H1 (cell line): ENCODE measurements around the genes MARCHF8 and GPRIN2.

DNA sequence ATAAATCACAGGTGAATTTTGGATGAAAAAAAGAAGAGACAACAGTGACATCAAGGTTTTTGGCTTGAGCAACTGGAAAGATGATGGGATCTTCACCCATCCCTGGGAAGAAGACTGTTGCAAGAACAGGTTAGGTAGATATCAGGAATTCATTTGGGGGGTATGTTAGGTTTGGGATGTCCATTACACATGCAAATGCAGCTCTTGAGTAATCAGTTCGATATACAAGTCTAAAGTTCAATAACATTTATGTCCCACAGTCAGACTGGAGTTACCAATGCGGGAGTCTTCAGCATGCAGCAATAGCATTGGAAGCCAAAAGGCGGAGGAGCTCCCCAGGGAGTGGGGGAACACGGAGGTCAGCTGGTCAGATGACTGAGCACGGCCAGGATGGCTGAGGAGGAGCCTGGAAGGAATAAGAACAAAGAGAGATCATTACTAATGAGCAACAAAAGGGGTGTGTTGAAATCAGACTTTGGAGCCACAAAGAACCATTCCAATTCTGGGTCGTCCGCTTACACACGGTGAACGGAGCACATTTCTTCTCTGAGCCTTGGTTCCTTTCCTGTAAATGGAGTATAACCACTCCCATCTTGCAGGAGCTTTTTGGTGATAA lies 604 bp upstream of the ZNF22 start:
- RRBS = no CpG with 5 or more reads among the region's 9 CpGs
CAGE:
- cytosol, long polyA plus RNA = no peak
- long polyA plus RNA = no peak
- nucleus, long polyA plus RNA = no peak

DNA sequence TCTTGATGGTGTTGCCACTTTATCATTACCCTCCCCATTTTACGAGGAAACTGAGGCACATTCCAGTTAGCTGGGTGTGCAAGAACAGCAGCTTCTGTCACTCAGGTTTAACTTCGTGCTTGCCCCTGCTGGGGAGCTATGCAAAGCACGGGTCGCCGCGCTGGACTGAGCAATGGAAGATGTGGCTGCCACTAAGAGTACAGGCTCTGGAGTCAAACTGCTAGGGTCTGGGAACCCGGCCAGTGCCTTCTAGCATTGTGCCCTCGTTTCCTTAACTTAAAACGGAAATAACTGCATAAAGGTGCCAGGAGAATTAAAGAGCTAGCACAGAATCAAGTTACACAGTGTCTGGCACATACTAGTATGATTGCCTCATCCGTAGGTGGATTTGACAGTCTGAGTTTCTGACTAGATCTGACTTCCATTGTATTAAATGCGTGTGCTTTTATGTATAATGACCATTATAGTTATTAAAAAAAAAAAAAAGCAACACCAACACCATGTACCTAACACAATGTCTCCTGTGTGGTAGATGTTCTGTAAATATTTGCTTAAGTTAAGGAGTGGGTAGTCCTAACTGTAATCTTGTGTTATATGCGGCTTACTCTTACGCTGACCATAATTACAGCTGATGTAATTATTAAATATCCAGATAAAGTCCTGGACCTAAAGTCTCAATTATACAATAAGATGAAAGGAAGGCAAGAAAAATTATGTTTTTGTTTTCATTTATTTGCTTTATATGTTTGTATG lies 865 bp downstream of the ZNF22 start:
- RRBS = no CpG with 5 or more reads among the region's 13 CpGs
CAGE:
- cytosol, long polyA plus RNA = no peak
- long polyA plus RNA = no peak
- nucleus, long polyA plus RNA = no peak

DNA sequence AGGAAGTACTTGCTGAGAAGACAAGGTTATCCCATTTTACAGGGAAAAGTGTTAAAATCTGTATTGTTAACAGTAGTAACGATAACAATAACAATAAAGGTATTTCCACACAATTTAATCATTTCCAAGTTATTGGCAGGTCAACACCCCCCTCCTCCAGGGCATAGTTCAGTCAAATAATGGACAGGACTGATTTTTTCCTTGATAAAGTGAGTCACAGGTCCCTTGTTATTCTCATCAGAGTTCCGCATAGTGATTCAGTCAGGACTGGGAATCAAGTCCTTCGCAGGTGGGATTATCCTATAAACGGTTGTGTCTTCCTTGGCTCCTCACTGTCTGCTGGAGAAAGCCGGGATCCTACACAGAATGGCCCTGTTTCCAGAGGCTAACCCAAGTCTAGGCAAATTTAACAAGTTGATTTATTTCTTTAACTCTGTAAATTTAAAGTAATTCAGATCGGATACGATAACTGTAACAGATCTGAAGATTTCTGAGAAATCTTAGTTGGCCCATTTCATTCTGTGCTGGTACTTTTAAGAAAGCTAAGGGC lies 2.6 kb downstream of the ALOX5 start:
- RRBS = no CpG with 5 or more reads among the region's 7 CpGs
CAGE:
- cytosol, long polyA plus RNA = no peak
- long polyA plus RNA = no peak
- nucleus, long polyA plus RNA = no peak

GRCh38 chr10:45446603-45446905 lies 72.5 kb downstream of the ALOX5 start:
- RRBS = no CpG with 5 or more reads among the region's 6 CpGs
CAGE:
- cytosol, long polyA plus RNA = no peak
- long polyA plus RNA = no peak
- nucleus, long polyA plus RNA = no peak

- RRBS = no CpG with 5 or more reads among the region's 3 CpGs
CAGE:
- cytosol, long polyA plus RNA = no peak
- long polyA plus RNA = no peak
- nucleus, long polyA plus RNA = no peak
Measured at GRCh38 chr10:45535195-45535593, at the start of gene MARCHF8. Gene MARCHF8 (minus strand): TSS chr10:45535371.

GRCh38 chr10:45974099-45974422 lies 1.8 kb downstream of the TIMM23 start:
- RRBS = no CpG with 5 or more reads among the region's 3 CpGs
CAGE:
- cytosol, long polyA plus RNA = no peak
- long polyA plus RNA = no peak
- nucleus, long polyA plus RNA = no peak

GRCh38 chr10:46031998-46032374 lies 1.6 kb upstream of the NCOA4 start:
- RRBS = no CpG with 5 or more reads among the region's 1 CpG
CAGE:
- cytosol, long polyA plus RNA = no peak
- long polyA plus RNA = no peak
- nucleus, long polyA plus RNA = no peak

- RRBS = 1% methylated on average over 48 of the region's 79 CpGs
CAGE:
- cytosol, long polyA plus RNA = no peak
- long polyA plus RNA = no peak
- nucleus, long polyA plus RNA = start-site peak on the minus strand at chr10:46556094-46556165, 57 reads
Measured at GRCh38 chr10:46556069-46556907, at the start of gene GPRIN2. Gene GPRIN2 (minus strand): TSS chr10:46556658.

- RRBS = no CpG with 5 or more reads among the region's 71 CpGs
CAGE:
- cytosol, long polyA plus RNA = start-site peak on the minus strand at chr10:46786780-46786836, 25 reads
- long polyA plus RNA = no peak
- nucleus, long polyA plus RNA = start-site peak on the plus strand at chr10:46786409-46786894, 19 reads
Measured at GRCh38 chr10:46786493-46787624, 124.4 kb upstream of the PTPN20 start.

GRCh38 chr10:47145533-47145767 lies 154.5 kb upstream of the GDF10 start:
- RRBS = no CpG with 5 or more reads among the region's 4 CpGs
CAGE:
- cytosol, long polyA plus RNA = no peak
- long polyA plus RNA = no peak
- nucleus, long polyA plus RNA = no peak

- RRBS = no CpG with 5 or more reads among the region's 13 CpGs
CAGE:
- cytosol, long polyA plus RNA = no peak
- long polyA plus RNA = no peak
- nucleus, long polyA plus RNA = no peak
Measured at GRCh38 chr10:47183311-47184114, 116.5 kb upstream of the GDF10 start.

DNA sequence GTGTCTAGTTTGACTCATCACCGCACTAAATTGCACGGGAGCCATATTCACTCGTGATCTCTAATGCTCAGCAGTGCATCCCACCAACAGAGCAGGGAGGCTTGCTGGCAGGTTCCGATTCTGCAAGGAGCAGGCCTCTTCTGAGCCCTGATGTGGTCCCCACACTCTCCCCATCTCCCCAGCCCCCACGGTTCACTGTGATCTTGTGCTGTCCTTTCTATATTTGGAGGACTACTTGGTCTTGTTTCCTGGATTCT lies 338 bp upstream of the GDF2 start:
- RRBS = no CpG with 5 or more reads among the region's 5 CpGs
CAGE:
- cytosol, long polyA plus RNA = no peak
- long polyA plus RNA = no peak
- nucleus, long polyA plus RNA = no peak

DNA sequence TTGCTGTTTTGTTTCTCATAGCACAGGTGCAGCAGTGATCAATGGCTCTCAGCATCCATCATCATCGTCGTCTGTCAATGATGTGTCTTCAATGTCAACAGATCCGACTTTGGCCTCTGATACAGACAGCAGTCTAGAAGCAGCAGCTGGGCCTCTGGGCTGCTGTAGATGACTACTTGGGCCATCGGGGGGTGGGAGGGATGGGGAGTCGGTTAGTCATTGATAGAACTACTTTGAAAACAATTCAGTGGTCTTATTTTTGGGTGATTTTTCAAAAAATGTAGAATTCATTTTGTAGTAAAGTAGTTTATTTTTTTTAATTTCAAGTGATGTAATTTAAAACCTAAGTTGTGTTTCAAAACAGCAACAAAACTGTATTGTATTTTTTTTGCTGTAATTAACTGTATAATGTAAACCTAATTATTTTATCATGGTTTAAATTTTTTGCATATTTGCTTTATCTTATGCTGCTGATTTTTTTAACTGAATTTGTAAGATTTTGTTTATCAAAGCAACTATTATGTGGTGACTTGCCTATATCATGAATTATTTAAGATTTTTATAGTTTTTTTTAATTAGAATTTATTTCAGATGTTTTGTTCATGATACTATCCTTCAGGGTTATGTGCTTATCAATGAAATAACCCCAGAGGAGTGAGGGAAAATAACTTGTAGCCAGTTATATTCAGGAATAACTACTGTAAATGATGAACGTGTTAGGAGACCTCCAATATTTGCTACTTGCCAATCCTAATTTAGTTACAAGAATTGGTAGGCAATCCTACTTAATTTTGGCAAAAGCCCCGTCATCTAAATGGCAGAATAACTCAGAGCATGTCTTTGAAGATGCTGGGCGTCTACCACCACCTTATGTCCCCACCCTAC lies 128.6 kb downstream of the MAPK8 start:
- RRBS = no CpG with 5 or more reads among the region's 8 CpGs
CAGE:
- cytosol, long polyA plus RNA = no peak
- long polyA plus RNA = start-site peak on the plus strand centred at position 204 of the sequence, 5 bp wide, 211 and 244 reads in 2 replicates
- nucleus, long polyA plus RNA = start-site peak on the plus strand centred at position 221 of the sequence, 54 bp wide, 176 reads

GRCh38 chr10:48470094-48470751 lies 134.7 kb downstream of the ARHGAP22 start:
- RRBS = no CpG with 5 or more reads among the region's 5 CpGs
CAGE:
- cytosol, long polyA plus RNA = no peak
- long polyA plus RNA = no peak
- nucleus, long polyA plus RNA = no peak

DNA sequence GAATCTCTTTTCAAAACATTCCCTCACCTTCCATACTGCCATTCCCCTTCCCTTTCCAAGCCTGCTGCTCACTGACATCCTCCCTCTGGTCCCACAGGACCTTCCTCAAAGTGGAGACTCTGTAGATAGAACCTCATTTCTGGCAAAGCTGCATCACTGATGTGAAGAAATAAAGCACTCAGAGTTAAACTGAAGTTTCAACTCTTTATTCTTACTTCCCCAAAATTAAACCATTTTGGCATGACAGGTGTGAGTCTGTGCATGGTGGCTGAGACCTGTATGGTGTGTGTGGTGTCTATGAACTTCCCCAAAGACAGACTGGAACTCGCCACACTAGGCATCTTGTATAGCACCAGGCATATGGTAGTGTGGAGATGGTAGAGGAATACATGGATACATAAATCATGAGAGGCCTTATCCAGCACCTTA lies 6.7 kb upstream of the WDFY4 start:
- RRBS = no CpG with 5 or more reads among the region's 1 CpG
CAGE:
- cytosol, long polyA plus RNA = no peak
- long polyA plus RNA = no peak
- nucleus, long polyA plus RNA = no peak

DNA sequence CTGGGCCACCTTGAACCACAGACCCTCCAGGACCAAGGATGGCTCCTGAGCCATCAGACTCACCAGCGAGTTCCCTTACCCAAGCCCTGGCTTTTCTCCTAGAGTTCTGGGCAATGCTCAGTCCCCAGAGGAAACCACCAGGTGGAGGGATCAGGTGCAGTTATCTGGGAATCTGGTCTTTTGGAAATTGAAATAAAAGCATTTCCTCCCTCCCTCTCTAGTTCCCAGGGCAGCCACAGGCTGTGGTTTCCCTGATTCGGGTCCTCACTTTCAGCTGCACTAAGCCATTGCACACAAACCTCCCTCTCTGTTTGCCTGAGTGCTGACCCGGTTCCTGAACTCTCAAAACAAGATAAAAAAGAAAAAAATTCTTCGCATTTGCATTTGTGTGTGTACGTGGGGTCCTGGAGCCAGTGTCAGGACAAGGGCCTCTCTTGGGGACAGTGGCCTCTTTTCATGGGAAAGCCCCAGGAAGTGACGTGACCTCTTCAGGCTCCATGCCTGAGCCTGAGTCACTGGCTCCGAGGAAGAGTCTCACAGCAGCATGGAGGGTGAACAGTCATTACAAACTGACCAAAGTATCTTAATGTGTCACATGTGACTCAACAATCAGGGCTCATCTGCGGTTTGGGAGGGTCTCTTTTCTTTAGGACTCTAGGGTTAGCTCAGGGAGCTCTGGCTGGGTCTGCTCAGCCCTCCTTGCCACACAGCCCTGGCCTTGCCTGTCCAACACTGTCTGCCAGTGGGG lies 10.9 kb downstream of the TMEM273 start:
- RRBS = no CpG with 5 or more reads among the region's 8 CpGs
CAGE:
- cytosol, long polyA plus RNA = no peak
- long polyA plus RNA = no peak
- nucleus, long polyA plus RNA = no peak

DNA sequence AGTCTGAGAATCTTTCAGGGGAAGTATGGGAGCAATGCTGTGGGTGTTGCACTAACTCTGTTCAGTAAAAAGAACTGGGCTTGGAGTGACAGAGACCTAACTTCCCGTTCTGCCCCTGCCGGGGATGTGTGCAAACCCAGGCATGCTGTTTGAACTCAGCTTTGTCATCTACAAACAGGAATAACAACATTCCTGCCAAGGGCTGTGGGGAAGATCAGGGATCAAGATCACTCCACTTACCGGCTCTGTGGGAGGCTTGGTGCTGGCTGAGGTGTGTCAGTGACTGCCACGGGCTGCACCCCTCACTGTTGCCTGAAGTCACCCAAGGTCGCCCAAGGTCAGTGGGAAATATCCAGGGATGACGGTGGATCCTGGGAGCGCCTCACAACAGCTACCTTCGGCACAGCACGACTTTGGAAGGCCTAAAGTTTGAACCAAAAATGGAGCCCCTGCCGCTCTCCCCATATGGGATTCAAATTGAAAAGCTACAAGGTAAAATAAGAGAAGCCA lies 23.2 kb upstream of the DRGX start:
- RRBS = no CpG with 5 or more reads among the region's 10 CpGs
CAGE:
- cytosol, long polyA plus RNA = no peak
- long polyA plus RNA = no peak
- nucleus, long polyA plus RNA = no peak

DNA sequence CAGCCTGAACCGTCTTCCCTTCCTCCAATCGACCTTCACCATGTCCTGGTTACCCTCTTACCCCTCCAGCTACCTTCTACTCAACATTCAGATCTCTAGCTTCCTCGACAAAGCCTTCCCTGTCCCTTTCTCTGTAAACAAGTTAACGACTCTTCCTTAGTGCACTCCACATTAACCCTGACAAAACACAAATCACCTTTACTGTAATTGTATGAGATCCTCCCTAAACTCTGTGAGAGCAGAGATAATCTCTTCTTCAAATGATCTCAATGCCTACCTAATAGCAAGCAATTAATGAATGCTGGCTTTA lies 42.9 kb downstream of the ERCC6 start:
- RRBS = no CpG with 5 or more reads among the region's 4 CpGs
CAGE:
- cytosol, long polyA plus RNA = no peak
- long polyA plus RNA = no peak
- nucleus, long polyA plus RNA = no peak

DNA sequence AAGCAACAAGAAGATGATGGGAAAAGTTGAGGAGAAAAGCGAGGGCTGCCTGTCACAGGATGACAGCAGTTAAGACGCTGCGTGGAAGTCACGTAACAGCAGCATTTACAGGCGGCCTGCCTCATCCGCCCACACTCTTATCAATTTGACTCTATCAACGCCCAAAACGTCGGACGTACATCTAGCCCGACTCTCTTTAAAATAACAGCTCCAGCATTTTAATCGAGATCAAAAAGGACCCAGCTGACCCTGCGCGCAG lies 561 bp downstream of the ERCC6 start:
- RRBS = no CpG with 5 or more reads among the region's 14 CpGs
CAGE:
- cytosol, long polyA plus RNA = no peak
- long polyA plus RNA = no peak
- nucleus, long polyA plus RNA = no peak

- RRBS = no CpG with 5 or more reads among the region's 2 CpGs
CAGE:
- cytosol, long polyA plus RNA = no peak
- long polyA plus RNA = no peak
- nucleus, long polyA plus RNA = no peak
Measured at GRCh38 chr10:50333040-50334128, 82.1 kb upstream of the ASAH2 start.